Mesenchymal stem cell of the bone marrow (primary cell): ENCODE results near the gene IKZF3.

GRCh38 chr17:39687040-39687337 lies 868 bp downstream of the PGAP3 start:
- CAGE, long polyA plus RNA: no peak

DNA sequence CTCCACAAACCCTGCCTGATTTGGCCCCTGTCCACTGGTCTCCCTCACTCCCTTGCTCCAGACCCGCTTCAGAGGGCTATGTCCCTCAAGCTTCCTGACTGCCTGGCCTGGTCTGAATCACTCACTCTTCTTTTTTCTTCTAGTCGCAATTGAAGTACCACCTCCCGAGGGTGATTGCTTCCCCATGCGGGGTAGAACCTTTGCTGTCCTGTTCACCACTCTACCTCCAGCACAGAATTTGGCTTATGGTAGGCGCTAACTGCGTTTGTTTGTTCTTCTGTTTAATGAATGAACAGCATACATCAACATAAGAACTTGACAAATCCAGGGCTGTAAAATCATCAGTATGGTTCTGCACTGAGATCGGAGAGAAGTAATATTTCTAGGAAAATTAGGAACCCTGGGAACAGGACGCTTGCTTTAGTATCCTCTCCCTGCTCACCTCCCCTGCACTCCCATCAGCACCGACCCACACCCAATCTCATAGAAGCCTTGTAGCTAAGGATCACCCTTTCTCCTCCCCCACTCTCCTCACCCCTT lies 766 bp upstream of the PGAP3 start:
- CAGE, long polyA plus RNA: no peak

DNA sequence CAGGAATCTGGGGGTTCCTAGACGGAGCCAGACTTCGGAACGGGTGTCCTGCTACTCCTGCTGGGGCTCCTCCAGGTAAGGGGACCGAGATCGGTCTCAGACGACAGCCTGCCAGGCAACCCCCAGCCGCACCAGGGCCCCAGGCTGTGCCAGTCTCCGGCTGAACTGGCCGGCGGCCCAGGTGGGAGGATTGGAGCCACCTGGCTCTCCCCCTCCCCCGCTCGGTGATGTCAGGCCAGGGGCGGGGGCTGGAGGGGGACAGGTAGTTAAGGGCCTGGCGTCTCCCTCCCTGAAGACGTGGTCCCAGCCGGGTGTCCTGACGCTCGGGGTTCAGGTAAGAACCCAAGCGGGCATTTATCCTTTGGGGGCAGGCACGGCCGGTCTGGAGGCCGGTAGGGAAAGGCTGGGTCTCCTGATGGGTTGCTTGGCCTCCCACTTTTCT lies 342 bp downstream of the GRB7 start:
- CAGE, long polyA plus RNA: no peak

GRCh38 chr17:39757779-39758850 lies 20.4 kb downstream of the GRB7 start:
- CAGE, long polyA plus RNA: no peak

DNA sequence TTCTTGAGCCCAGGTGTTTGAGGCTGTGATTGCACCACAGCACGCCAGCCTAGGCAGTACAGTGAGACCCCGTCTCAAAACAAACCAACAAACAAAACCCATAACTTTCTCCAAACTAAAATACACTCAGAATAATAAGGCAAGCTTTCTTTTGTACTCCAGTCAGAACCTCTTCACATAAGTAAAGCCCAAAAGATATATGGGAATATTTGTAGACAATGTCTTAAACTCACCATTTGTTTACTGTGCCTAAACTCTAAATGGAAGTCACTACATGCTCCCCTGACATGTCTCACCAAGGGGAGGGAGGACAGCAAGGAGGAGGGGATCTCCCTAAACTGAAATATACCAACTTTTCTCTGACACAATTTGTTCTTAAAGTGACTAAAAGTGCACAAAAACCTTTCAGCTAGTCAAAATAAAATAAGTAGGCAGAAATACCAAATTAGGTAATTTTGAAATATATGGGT lies 38.5 kb downstream of the GRB7 start:
- CAGE, long polyA plus RNA: no peak

GRCh38 chr17:39794226-39794615 lies 56.5 kb downstream of the GRB7 start:
- CAGE, long polyA plus RNA: no peak

GRCh38 chr17:39794706-39795160 lies 57.0 kb downstream of the GRB7 start:
- CAGE, long polyA plus RNA: no peak

DNA sequence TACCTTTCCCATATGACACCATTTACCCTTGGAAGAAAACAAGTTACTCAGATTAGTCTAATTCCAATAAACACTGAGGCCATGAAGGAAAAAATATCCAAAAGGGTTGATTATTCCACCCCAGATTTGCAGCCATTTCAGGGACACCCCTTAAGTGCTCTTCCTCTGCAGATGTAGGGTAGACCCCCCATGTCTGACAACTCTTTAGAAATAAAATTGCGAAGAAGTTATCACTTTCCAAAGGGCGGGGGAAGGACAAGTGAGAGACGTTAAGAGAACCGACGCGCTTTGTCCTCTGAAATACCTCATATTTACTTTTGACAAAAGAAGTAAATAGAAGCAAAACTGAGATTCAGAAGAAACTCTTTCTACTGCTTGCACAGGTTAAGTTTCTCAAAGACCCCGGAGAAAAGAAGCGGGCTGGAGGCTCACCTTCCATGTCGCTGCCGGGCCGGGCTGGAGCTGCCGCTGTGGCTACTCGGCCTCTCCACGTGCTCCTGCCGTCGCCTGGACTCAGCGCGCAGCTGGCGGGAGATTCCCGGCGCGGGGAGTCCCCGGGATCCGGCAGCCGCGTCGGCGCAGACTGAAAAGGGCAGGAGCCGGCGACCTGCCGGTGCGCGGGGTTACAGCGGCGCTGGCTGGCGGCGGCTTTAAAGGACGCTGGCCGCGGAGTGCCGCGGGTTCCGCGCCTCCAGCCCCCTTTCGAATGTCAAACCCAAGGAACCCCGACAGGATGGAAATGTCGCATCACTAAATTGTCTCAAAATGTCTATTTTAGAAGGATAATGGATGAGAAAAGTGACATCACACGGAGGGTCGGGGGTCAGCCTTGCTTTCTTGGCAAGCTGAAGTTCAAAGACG lies at the start of gene IKZF3:
TSS of gene IKZF3 (minus strand) at position 625 of the 861 bp plus-strand sequence.
- CAGE, long polyA plus RNA: no peak

GRCh38 chr17:39917641-39917969 lies 830 bp downstream of the GSDMB start:
- CAGE, long polyA plus RNA: no peak

- CAGE, long polyA plus RNA: no peak
Measured at GRCh38 chr17:39920706-39921340, 2.4 kb upstream of the GSDMB start.

DNA sequence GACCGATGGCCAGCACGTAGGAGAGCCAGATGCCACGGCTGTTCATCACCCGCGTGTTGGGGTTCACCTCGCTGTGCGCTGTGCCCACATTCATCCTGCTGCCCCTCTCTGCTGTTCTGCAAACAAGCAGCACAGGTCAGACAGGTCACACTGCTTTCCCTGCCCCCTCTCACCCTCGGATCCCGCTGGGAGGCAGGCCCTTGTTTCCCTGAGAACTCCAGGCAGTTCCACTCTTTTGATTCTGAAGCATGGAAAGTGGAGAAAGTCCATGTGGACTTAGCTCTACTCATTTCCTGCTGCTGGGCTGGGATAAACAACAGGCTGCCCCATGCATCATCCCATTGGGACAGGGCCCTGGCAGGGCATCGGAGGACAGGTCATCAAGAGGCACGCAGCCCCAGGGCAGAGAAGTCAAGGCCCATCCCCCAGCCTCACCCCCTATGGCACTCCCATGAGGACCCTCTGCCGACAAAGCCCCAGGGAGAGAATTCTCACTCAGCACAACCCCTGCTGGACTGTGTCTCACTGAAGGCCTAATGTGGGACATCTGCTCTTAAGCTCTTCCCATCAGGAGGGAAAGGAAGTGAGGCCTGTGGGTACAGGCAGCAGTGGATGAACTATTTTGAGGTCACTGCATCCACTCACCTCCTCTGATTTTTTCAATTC lies 3.2 kb downstream of the ORMDL3 start:
- CAGE, long polyA plus RNA: no peak

DNA sequence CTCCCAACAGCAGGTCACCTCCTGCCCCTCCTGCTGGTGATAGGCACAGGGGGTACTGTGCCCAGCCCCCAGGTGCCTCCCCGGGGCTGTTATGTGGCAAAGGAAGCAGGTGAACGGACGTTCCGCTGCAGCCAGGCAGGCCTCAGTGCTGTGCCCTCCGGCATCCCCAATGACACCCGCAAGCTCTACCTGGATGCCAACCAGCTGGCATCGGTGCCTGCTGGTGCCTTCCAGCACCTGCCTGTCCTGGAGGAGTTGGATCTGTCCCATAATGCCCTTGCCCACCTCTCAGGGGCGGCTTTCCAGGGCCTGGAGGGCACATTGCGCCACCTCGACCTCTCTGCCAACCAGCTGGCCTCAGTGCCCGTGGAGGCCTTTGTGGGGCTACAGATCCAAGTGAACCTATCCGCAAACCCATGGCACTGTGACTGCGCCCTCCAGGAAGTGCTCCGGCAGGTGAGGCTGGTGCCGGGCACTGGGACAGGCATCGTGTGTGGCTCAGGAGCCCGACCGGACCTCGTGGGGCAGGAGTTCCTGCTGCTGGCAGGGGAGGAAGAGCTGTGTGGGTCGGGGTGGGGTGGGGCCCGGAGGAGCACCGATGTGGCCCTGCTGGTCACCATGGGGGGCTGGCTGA lies 16.6 kb downstream of the LRRC3C start:
- CAGE, long polyA plus RNA: no peak

DNA sequence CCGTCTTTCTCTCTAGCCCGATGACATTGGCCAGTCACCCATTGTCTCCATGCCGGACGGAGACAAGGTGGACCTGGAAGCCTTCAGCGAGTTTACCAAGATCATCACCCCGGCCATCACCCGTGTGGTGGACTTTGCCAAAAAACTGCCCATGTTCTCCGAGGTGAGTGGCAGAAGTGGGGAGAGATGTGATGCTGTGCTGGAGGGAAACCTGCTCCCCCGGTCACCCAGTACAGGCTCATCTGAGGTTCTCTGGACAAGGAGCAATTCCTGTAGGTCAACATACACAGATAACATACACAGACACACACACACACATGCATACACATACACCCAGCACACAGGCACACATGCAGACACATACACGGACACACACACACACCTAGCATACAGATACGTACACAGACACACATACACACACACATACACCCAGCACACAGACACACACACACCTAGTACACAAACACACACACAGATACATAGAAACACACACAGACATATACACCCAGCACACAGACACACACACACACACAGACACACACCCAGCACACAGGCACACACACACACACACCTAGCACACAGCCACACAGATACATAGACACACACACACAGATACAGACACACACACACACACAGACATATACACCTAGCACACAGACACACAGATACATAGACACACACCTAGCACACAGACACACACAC lies 13.5 kb downstream of the NR1D1 start:
- CAGE, long polyA plus RNA: no peak

DNA sequence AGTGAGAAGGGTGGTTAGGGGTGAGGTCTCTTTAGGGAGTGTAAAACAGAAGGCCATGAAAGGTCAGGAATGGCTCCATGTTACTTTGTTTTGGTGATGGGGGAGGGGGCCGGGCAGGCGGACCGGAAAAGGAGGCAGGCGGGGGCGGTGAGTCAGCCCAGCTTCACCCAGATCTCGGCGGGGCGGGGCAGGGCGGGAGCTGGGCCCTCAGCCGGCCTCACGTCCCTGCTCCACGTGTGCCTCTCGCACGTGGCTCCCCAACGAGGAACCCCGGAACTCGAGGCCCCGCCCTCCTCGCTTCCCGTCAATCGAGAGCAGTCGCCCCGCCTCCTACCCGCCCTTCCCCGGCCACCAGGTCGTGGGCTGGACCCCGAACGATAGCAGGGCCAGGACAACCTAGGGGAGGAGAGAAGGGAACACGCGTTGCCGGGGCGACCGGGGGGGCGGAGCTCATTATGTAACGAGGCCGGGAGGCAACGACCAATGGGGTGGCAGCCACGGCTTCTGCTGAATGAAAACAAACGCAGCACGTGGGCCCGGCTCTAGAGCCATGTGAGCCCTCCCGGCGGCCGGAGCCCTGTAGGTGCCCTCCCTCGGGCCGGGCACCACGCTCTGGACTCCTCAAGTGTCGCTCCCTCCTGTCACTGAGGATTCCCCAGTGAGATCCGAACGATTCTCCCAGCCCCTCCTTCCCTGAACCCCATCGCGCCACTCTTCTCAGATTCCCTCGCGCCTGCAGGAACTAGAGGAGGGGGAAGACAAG lies 1.3 kb downstream of the NR1D1 start:
- CAGE, long polyA plus RNA: no peak

DNA sequence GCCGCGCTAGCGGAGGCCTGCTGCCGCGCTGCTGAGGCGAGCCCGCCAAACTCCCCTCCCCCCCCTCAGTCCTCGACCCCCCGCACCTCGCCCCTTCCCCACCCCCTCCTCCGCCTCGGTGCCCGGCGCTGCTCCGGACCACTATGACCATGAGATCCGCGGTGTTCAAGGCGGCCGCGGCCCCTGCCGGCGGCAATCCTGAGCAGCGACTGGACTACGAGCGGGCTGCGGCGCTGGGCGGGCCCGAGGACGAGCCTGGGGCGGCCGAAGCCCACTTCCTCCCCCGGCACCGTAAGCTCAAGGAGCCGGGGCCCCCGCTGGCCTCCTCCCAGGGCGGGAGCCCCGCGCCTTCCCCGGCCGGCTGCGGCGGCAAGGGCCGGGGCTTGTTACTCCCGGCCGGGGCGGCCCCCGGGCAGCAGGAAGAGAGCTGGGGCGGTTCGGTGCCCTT lies 723 bp downstream of the MSL1 start:
- CAGE, long polyA plus RNA: no peak

DNA sequence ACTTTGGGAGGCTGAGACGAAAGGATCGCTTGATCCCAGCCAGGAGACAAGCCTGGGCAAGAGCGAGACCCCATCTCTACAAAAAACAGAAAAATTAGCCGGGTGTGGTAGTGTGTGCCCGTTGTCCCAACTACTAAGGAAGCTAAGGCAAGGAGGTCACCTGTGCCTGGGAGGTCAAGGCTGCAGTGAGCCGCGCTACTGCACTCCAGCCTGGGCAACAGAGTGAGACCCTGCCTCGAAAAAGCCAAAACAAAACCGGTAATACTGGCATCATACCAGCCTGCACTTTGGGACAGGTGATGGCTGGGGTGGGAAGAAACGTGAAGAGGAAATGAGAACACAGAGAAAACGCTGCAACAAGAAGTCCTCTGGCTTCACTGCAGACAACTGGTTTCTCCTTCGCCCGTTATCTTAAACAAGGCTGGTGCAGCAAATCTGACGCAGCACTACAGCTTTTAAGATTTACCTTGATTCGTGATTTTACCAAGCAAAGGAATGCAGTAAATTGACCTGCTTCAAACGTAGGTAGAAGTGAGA lies 747 bp upstream of the CASC3 start:
- CAGE, long polyA plus RNA: no peak

DNA sequence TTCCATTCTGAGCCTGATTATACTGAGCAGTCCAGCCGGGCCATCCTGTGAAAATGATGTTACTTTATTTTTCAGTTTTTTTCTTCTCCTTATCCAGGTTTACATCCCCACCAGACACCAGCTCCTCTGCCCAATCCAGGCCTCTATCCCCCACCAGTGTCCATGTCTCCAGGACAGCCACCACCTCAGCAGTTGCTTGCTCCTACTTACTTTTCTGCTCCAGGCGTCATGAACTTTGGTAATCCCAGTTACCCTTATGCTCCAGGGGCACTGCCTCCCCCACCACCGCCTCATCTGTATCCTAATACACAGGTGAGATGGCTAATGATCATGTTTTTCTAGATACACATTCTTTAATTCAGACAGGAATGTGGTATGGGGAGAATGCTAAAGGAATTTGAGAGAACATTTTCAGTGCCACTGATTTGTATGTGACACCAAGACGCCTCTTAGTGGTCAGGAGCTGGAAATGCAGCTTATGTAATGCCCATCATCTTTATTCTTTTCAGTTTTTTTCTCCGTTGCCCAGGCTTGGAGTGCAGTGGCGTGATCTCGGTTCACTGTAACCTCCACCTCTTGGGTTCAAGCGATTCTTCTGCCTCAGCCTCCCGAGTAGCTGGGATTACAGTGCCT lies 9.0 kb upstream of the RAPGEFL1 start:
- CAGE, long polyA plus RNA: no peak

DNA sequence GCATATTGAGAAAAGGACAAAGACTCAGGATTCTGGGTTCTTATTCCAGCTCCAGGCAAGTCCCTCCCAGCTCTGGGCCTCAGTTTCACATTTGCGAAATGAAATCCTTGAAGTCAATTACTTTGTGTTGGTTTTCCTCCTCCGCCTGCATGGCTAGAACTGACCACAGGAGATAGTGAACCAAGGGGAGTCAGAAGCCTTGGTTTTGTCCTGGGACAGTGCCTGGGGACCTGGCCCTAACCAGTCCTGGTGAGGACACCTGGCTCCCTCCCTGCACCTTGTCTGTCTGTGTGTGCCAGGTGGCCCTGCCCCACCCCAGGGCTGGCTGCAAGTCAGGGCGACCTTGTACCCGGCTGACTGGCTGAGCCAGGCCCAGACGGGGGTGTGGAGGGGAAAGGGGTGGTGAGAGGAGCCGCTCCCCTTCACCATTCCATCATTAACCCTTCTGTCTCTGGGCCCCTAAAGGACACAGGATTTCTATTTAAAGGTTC lies 3.4 kb downstream of the RAPGEFL1 start:
- CAGE, long polyA plus RNA: no peak

DNA sequence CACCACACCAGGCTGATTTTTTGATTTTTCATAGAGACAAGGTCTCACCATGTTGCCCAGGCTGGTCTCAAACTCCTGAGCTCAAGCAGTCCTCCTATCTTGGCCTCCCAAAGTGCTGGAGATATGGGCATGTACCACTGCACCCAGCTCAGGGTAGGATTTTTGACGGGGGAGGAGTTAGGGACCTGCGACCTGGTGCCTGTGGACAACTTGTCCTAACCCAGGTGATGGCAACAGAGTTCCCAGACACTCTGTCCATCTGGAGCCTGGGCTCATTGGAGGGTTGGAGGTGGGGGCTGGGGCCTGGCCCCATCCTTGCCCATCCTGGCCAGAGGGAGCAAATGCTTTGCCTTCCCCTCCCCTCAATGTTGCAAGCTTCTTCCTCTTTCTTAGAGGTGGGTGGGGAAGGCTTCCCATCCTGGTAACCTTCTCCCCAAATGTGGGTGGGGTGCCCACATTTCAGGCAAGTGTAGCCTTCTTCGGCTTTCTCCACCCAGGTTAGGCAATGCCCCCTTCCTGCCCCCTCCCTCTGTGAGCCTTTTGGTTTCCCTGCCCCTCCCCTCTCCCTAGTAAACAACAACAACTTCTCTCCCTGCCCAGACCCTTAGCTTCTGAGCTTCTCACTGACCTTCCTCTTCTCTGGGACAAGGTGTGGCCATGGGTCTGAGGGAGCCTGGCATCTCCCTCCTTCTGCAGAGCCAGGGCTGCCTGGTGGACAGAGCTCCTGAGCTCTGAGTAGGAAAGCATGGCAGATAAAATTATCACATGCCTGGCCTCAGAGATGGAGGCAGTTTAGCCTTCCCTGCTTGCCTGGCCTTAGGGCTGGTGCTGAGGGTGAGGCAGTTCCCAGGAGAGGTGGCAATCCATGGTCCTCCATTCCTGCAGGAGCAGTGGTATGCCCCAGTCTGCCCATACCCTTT lies 25.1 kb downstream of the RARA start:
- CAGE, long polyA plus RNA: no peak

DNA sequence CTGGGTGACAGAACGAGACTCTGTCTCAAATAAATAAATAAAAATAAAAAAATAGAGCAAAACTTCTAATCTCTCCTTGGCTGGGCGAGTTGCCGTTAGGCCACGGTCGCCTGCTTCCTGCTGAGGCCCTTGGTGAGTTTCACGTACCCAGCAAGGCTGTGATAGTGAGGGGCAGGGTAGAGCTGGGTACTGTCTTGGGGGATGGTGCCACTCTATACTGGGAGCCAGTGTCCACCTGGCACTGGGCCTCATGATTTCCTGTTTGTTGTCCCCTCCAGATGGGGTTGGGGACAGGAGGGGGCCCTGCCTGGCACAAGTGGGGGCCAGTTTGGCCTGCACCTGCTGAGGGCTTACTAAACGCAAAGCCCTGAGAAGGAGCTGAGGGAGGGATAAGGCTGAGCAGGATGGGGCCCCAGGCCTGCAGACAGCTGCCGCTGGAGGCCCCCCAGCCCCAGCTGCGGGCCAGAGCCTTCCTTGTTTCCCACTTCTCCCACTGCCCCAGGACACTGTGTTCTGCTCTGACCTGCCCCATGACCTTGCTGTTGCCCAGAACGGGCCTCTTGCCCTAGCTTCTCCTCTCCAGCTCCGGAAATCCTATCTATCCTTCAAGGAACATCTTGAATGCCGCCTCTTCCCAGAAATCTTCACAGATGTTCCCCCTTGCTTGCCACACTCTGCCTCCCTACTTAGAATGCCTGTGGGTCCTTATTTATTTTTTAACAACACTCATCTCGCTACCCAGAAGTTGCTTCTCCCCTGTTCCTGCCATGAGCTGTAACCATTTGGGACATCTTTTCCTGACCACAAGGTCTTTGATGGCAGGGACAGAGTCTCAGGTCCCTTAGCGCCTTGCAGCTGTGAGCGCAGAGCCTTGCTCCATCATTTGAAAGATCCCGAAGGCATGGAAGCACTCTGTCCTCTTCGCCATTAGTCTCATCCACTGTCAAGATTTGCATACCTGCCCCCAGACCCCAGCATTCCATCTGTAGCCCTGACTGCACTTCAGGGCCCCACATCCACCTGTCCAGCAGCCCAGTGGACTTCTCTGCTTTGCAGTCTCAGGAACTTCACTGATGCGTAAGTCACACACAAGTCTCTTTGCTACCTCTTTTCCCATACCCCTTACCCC lies 25.2 kb downstream of the GJD3 start:
- CAGE, long polyA plus RNA: no peak